ENCODE data around the gene NRDE2.

DNA sequence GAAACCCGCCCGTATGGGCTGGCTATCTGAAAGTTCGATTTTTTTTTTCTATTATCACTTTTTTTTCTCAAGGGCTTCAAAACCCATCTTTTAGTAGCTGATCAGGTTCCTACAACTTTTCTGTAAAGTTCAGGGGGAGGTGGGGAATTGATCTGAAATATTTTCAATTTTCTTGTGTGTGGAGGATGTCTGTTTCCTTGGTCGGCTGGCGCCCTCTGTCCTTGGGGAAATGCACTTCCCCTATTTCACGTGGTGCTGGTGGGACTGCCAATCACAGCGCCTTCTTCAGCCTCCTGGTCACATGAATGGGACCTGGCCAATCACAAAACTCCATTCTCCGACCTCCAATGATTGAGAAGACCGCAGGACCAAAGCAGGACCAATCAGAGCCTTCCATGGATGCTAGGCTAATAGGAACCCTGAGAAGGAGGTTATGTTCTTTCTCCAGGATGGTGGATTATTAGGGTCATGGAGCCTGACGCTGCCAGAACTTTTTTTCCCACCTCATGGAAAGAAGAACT, 188.6 kb downstream of the TTC8 start:
- PRO-cap, 2 experiments: no peak in any of the 2 experiments

GRCh38 chr14:89026813-89027824, 202.7 kb downstream of the TTC8 start:
- PRO-cap, 2 experiments: no peak in any of the 2 experiments

- PRO-cap, 2 experiments: no peak in any of the 2 experiments
Observed at GRCh38 chr14:89159750-89160882, 256.9 kb downstream of the FOXN3 start.

- PRO-cap, 2 experiments: no peak in any of the 2 experiments
Observed at GRCh38 chr14:89214041-89214855, 202.8 kb downstream of the FOXN3 start.

- PRO-cap, 2 experiments: no peak in any of the 2 experiments
Observed at GRCh38 chr14:89314643-89316057, 101.9 kb downstream of the FOXN3 start.

DNA sequence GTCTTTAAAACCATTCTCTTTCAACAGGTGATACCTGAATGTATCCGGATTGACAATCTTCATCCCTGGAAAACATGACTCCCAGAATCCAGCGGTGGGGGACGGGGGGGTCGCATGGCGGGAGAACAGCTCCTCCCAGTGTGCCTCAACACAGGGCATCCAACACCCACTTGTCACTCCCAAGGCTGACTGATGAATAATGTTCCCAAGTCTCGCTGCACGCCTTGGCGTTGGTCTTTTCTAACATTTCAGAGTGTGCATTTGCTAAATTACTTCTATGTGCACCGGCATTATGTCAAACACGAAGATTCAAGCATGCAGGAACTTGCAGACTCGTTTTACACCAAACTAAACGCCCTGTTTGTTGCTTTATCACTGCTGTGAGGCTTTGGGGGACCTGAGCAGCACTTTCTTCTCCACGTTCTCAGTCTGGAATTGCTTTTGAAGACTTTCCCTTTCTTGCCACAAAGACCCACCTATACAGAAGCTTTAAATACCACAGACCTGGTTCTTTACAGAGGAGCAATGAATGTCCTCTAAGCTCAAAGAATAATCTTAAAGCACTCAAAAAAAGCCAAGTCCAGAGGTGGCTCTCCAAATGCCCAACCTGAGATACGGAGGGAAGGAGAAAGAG, 7.7 kb downstream of the FOXN3 start:
- PRO-cap, 2 experiments: no peak in any of the 2 experiments

GRCh38 chr14:89429480-89429941, 12.5 kb upstream of the FOXN3 start:
- PRO-cap, 2 experiments: no peak in any of the 2 experiments

DNA sequence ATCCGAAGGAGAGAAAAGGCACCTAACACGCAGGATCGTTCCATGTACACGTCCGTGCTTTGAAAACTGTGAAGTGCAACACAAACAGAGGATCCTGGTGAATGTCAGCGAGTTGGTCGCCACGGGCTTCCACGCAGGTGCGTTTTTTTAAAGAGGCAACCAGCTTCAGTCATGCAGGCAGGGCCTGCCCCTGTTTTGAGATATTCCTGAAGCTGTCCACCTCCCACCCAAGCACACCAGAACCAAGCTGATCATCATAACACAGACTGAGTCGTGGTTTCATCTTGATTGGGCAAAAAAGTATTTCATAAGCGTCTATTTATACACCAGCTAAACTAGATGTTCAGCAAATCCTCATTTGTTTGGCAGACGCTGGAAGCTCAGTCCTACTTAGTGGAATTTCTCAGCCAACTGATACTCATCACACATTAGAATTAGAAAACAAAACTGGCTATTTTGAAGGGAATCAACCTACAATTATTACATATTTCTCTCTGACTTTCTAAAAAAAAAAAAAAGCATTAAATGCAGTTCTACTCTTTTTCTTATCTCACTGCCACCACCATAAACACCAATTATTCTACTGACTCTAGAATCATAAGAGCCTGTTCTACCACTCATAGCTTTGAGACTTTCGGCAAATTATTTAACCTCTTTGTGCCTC, 52.9 kb upstream of the FOXN3 start:
- PRO-cap, 2 experiments: peak in 1 of 2 experiments; most common plus-strand start position 368 of the sequence (in 1)

GRCh38 chr14:89493161-89493463, 76.1 kb upstream of the FOXN3 start:
- PRO-cap, 2 experiments: no peak in any of the 2 experiments

DNA sequence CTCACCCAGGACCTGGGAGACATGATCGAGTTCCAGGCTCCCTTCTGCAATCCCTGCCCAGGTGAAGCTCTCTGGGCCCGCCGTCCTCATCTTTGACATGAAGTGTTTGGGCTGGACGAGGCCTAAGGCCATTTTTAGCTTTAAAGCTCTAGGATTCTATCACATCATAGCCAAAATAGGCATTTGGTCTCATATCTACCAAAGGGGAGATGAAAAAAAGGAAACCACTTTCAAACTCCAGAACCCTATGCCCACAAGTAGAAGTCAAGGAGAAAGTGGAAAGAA, 148.4 kb upstream of the FOXN3 start:
- PRO-cap, 2 experiments: no peak in any of the 2 experiments

DNA sequence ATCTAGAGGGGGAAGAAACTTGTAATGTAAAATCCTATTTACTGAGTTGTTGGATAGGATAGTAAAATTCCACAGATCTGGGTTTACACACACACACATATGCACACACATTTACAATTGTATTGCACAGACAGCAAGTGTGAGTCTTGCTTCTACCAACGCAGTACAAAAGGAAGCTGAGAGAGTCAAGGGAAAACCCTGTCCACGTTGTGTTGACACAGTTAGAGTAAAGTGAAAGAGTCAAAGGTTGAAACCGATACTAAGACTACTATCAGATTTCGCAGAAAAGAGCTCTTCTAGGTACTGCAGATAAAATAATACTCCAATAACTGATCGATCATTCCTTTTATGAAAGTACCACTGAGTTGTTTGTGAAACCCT, 224.4 kb upstream of the FOXN3 start:
- PRO-cap, 2 experiments: no peak in any of the 2 experiments

DNA sequence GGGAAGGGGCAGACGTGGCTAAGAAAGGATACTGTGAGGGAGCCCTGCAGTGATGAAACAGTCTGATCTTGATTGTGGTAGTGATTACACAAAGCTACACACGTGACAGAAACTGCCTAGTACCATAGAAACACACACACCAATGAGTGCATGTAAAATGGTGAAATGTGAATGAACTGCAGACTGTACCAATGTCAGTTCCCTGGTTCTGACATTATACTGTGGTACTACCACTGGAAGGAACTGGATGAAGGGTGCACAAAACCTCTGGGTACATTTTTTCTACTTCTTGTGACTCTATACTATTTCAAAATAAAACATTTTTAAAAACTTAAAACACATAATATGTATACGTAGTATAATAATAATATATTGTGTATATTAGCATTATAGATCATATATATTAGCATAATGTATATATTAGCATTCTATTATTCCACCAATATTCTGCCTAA, 36.8 kb downstream of the NRDE2 start:
- PRO-cap, 2 experiments: no peak in any of the 2 experiments

- PRO-cap, 2 experiments: no peak in any of the 2 experiments
Observed at GRCh38 chr14:90330304-90330592, 1.5 kb downstream of the NRDE2 start.

DNA sequence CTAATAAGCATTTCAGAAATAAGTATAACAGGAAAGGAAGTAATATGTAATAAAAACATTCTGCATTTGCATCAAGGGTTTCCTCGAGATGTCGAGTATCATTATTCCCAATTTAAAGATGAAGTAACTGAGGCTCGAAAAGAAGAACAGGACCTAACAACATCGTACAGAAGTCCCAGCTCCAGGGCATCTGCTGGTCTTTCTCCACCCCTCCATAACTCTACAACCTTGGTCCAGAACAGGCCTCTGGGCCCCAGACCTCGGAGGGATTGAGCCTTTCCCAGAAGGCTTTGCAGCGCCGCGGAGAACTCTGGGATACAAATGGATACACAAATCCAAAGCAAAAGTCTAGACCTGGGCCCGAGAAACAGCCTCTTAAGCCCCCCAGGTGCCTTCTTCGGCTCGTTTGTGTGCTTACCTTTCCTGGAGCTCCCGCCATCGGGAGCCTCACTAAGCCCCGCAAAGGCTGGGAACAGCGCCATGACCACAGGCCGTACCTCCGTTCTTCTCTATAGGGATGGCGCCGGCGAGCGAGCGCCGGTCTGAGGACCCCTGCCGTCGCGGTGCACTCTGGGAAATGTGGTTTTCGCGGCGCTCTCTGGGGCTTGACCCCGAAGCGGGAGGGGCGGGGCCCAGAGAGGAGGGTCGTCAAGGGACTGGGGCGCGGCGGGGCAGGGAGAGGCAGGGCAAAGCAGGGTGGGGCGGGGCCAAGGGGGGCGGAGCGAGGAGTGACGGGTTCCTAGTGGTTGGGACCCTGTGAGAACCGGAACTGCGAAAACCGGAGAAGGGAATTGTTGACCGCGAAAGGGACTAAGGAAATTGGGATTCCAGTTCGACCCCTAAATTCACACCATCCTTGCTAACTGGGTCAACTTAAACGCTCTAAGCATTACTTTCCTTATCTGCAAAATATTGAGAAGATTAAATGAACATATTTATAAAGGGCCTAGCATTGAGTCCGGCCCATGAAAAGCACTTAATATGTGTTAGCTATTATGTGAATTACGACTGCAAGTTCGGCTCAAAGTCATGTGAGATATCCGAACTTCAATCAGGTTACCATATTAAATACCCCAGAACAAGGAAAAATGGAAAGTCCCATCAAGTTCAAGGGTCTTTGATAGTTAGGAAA, at the start of gene NRDE2:
Gene NRDE2, minus strand, starts transcription at position 519 of the 1,132 bp plus-strand sequence.
- PRO-cap, 2 experiments: peak in 2 of 2 experiments; most common plus-strand start position 293 of the sequence (in 1); most common minus-strand start position 271 of the sequence (in 2)

- PRO-cap, 2 experiments: peak in 2 of 2 experiments; most common plus-strand start chr14:90383420 (in 1); most common minus-strand start chr14:90383379 (in 1)
Observed at GRCh38 chr14:90383271-90383606, 13.6 kb upstream of the CALM1 start.

- PRO-cap, 2 experiments: no peak in any of the 2 experiments
Observed at GRCh38 chr14:90404959-90405286, 8.1 kb downstream of the CALM1 start.

GRCh38 chr14:90517483-90517693, 120.6 kb downstream of the CALM1 start:
- PRO-cap, 2 experiments: no peak in any of the 2 experiments

- PRO-cap, 2 experiments: peak in 1 of 2 experiments; most common plus-strand start chr14:90554530 (in 1); most common minus-strand start chr14:90554400 (in 1)
Observed at GRCh38 chr14:90553669-90554882, 157.2 kb downstream of the CALM1 start.

DNA sequence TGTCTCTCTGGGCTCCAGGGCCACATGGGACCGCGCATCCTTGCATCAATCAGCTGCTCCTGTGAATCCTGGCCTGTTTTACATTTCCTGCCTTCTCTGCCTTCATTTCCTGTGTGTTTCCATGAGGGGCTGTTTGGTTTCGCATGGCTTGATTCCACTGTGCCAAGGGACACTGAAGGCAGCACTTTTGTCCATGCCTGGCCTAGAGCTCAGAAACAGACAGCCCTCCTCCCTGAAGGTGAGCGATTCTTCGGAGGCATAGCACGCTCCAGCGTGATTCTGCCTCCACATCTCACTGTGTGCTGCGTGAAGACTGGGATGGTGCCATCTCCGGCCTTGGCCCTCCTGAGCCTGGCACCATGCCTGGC, 187.5 kb downstream of the TTC7B start:
- PRO-cap, 2 experiments: no peak in any of the 2 experiments

- PRO-cap, 2 experiments: peak in 1 of 2 experiments; most common plus-strand start chr14:90697351 (in 1)
Observed at GRCh38 chr14:90696760-90697623, 119.2 kb downstream of the TTC7B start.

Measured in heart right ventricle (tissue), 2 donors.